ENCODE measurements around the gene SLC45A2.

DNA sequence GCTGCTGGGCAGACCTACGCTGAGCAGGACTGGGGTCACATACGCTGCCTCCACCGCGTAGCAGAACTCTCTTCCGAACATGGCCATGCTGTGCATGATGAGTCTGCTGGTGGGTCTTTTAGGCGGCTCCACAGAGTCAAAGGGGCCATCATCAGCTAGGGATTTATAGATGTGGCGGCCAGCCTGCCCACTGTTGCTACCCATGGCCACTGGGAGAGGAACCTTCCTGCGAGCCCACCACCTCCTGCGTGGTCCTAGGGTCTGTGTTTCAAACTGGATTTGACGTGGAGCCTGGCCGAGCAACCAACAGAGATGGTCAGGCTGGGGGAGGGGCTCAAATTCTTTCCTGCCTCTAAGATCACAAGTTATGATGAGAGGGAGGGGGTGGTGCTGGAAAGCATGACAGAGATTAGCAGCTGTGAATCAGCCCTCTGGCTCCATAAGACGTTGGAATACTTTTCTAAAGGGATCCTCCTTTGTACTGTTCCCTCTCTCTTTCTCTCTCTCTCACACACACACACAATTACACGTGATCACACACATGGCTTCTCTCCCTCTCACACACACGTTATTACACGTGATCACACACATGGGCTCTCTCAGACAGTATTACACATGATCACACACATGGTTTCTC, at the start of gene SLC45A2:
Gene SLC45A2, minus strand, starts transcription at position 314 of the 637 bp plus-strand sequence.
- PRO-cap = no peak

- PRO-cap = no peak
These were observed 9.3 kb downstream of the AMACR start for GRCh38 chr5:33998345-33999221.

DNA sequence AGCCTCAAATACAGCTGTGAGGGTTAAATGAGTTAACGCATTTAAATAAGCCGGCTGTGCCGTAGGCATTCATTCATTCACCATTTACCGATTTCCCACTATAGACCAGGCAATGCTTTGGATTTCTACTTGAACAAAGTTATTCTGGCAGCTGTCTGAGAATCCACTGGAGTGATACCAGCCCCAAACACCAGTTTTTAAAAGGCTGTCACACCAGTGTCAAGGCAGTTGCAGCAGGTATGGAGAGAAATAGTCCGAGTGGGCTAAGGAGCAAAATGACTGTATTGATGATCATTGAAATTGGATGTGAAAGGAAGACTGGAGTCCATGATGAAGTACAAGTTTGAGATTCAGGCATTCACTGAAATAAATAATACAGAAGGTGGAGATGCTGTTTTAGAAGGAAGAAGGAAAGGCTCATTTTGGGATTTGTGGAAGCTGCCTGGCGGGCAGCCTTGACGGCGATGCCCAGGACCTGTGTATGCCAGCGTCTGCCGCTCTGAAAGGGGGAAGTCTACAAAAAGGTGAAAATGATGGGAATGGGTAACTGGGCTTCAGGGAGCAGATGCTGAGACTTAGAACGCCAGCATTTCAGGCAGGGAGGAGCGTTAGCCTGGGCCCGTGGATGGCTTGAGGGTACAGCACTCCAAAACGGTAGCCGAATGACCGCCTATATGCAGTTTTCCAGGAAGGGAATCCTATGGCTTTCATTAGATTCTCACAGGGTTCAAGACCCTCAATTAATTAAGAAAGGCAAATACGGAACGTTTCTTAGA, 933 bp downstream of the AMACR start:
- PRO-cap = no peak

- PRO-cap = no peak
These were observed 15.5 kb upstream of the C1QTNF3 start for GRCh38 chr5:34058387-34059014.

- PRO-cap = no peak
These were observed 168.8 kb upstream of the RAI14 start for GRCh38 chr5:34487063-34488019.

DNA sequence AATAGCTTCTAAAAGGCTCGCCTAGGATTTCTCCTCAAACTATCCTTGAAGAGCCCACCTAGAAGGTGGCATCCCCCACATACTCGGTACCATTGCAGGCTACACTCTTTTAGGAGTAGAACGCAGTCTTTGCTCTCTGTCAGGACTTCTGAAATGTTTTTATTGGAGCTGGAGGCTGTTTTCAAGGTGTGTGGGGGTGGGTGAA, 159.6 kb upstream of the RAI14 start:
- PRO-cap = no peak

DNA sequence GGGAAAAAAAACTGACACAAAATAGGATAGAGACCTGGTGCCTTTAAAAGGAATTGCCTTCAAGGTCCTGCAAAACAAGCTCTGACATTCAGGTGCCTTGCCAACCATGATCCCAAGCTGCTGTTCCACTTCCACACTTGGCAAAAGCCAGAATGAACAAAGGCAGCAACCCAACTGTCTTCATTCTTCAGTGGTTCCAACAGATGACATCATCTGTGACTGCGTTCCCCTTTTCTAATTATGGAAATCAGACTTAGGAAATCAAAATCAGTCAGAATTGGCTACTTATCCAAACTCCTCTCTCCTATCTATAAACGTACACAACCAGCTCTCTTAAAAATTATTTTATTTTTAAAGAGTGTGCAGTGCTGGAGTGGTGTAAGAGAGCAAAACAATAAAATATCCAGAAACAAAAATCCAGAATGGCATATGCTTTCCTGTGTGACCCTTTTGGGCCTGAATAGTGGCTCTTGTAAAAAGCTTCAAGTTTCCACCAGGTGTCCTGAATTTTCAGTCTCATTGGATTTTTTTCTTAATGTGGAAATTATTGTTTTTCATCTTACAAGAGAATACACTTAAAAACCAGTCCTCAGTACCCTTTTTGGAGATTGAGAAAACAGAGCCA, 103.8 kb upstream of the RAI14 start:
- PRO-cap = no peak

GRCh38 chr5:34656710-34657381, 718 bp downstream of the RAI14 start:
- PRO-cap = bidirectional peak, plus-strand start at chr5:34656953, minus-strand start at chr5:34656918

GRCh38 chr5:34685412-34686228, 29.5 kb downstream of the RAI14 start:
- PRO-cap = no peak

DNA sequence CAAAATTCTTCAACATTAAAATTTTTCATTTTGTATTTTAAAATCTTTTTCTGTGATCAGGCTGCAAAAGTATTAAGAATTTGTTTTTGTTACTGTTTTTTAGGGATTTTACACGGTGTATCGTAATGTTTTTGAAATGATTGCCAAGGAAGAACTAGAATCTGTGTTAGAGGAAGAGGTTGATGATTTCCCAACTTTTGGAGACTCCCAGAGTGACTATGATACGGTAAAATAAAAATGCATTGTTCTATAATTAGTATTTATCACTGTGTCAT, 6.6 kb downstream of the DNAJC21 start:
- PRO-cap = no peak

DNA sequence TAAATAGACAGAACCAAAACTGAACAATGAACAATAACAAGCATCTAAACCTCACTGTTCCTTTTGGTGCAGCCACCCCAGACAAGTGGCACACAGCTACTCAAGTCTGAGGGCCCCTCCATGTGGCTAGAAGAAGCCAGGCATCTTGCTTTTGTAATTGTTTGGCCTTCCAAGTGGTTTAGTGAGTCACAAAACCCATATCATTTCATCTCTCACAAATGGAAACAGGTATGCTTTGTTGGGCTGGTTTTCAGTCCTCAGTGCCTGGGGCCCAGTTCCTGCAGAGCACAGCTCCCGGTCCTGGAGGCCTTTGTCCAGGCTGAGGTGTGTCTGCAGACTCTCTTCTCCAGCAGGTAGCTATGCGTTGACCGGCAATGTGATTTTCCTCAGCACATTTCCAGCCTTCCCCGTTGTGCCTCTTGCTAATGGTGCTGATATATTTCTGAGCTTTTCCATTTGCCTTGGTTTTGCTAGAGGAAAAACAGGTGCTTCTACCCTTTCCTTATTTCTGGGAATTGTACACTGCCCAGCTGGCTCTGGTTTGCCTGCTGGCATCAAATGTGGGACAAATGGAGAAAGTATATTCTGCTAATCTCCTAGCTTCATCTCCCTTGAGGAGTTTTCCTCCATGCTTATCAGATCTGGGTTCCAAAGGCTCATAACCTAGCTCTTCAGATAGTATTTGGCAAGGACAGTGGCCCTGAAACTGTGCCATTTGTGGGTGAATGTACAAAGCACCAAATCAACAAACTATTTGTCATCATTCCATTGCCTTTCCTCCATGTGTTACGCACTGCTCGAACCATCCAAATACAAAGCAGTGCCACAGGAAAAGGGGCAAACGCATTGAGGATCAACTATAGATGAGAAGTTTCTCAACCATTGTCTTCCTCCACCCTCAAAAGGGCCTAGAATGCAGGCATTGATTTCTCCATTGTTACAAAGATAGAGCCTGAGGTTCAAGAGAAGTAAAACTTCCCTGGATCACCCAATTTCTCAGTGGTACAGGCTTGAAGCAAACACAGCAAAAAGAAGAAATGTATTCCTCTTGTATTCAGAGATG, 16.3 kb downstream of the PRLR start:
- PRO-cap = no peak

GRCh38 chr5:35761503-35761974, 95.2 kb upstream of the IL7R start:
- PRO-cap = no peak

GRCh38 chr5:35833135-35833593, 23.5 kb upstream of the IL7R start:
- PRO-cap = no peak

GRCh38 chr5:35857440-35858294, 976 bp downstream of the IL7R start:
- PRO-cap = no peak

GRCh38 chr5:36155961-36156772, 4.3 kb downstream of the SKP2 start:
- PRO-cap = no peak

DNA sequence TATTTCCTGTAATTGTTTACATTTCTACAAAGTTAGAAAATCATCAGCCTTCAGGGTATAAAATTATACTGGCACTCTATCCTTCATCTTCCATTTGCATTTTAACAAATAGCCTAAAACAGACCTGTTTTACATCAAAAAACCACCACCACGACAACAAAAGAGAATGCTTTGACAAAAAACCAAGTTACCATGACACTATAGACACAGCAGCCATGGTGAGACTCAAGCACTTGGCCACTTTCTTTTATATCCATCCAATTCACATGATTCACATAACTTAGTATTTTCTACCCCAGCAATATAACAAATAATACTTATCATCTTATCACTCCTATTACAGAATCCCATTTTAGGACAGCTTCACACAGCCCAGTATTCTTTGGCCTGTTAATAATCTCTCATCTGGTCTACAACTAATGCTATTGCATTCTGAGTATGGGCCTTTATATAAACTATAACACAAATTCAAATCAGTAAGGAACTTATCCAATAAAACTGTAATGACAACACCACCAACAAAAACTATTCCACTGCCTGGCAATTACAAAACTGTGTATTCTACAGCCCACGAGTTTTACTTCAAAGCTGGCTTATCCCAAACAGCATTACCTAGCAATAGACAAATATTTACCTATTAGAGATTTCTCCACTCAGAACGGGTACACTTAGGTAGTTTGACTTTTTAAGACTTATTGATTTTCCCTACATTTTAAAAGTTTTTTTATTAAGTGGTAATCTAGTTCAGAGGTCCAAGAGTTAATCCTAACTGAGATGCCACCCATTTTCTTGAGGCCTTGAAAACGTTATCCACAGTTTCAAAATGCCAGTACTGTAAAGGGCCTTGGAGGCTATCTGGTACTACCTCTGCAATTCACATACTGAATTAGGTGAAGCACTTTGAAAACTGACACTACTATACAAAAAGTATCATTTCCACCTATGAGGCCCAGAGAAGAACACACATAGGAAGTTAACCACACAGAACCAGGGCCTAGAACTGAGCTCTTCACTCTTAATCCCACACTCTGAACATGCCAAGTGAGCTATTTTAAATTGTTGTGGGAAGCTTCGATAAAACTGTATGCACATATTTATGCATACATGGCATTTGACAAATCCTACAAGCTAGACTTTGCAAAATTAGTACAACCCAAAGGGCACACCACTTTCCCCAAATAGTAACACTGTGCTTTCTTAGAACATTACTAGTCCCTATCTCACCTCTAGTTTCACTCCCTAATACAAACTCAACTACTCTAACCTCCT, 2.4 kb downstream of the NADK2 start:
- PRO-cap = no peak

DNA sequence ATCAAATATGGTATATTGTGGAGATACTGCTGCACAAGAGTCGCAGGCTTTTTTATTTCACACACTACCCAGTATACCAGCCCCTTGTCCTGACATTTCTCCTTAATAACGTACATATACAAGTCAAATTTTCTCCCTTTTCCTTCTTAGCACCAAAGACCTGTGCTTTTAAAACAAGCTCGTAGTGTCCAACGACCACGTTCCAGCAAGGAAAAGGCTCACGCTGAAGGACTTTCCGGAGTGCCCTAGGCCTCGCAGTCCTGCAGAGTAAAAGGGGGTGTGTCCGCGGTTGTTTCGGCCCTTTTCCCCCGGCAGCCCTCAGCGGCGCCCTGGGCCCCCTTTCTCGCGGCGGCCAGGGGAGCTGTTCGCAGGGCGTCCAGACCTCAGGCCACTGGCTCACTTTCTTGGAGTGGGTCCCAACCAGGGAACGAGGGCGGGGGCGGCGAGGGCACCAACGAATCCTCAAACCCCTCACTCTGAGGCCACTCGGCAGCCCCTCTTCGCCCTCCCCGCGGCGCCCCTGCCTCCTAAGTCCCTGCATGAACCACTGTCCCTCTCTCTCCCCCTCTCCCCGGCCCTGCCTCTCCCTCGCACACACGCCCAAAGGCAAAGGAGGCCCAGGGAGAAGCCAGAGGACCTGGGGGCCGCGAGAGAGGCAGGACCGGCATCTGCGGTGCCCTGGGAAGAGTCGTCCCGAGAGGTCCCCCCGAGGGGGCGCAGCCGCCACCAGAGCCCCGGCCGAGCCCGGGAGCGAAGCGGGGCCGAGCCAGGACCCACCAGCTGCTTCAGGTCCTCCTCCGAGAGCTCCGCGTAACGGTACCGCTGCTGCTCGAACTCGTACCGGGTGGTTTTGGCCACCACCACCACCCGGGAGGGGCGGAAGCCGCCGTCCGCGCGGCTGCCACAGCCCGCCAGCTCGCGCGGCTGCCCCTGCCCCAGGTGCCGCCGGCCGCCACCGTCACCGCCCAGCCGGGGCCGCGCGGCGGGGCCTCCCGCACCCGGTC, 701 bp downstream of the NADK2 start:
- PRO-cap = bidirectional peak, plus-strand start at position 346 of the sequence, minus-strand start at position 345 of the sequence; bidirectional peak, plus-strand start at position 631 of the sequence, minus-strand start at position 393 of the sequence

DNA sequence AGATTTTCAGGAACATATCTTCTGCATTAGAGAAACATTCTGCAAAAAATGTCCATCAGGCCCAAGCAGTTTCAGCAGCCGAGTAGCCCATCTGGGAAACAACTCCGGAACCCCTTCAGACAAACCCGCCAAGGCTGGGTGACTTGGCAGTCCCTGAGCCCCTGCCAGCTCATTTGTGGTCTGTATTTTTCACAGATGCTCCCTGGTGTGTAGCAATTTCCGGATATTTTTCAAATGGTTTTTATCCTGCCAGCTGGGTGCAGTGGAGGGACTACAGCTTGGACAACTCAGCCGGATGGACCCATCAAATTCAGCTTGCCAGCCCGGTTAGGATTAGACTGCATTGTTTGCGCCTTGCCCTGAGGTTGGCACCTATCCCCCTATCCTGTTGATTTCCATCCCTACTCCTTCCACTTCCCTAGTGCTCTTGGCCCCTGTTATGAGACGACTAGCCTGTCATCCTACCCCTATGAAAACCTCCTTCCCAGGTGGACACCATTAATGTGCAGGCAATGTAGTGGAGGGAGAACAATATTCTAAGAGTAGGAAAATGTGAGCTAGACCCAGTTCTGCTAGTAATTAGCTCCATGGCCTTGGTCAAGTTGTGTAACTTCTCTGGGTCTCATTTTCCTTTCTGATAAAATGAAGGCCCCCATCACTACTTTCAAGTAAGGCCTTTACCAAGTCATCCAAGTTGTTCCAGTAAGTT, 102.4 kb upstream of the RANBP3L start:
- PRO-cap = no peak

DNA sequence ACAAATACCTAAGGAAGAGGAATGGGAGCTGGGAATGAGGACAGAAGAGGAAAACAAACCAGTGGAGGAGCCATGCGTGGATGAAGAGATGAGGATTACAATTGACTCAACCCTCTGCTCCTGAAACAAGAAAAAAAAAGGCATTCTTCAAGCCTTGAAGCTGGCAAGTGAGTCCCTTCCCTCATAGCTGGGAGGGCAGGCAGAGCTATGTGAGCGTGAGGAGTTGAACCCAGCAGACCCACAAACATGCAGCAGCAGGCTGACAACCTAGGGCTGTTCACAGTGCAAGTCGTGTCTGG, 125.1 kb upstream of the SLC1A3 start:
- PRO-cap = unidirectional peak, plus-strand start at position 210 of the sequence

DNA sequence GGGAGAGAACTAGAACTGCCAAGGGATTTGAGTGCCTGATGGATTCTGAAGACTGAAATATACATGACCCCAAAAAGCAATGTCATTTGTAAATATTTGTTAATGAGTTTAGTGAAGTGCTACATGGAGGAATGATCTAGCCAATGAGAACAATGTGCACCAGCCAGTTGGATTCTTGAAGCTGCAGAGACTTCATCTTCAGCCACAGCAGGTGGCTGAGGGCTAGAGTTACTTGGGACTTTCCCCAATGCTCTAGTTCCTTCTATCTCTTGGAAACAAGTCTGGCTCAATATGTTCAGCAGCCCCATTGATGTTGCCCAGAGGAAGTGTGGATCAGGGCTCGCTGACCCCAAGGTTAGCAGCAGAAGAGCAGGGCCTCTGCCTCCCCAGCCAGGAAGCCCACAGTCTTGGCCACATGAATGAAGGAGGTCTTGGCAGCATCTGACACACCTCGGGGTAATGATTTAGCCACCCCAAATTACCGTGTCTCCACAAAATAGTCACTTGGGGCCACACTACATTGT, 117.5 kb downstream of the SLC1A3 start:
- PRO-cap = no peak

Measured in anterior vena cava (tissue), 1 donor.